A549 (cell line): ENCODE data around the gene MSH6.

DNA sequence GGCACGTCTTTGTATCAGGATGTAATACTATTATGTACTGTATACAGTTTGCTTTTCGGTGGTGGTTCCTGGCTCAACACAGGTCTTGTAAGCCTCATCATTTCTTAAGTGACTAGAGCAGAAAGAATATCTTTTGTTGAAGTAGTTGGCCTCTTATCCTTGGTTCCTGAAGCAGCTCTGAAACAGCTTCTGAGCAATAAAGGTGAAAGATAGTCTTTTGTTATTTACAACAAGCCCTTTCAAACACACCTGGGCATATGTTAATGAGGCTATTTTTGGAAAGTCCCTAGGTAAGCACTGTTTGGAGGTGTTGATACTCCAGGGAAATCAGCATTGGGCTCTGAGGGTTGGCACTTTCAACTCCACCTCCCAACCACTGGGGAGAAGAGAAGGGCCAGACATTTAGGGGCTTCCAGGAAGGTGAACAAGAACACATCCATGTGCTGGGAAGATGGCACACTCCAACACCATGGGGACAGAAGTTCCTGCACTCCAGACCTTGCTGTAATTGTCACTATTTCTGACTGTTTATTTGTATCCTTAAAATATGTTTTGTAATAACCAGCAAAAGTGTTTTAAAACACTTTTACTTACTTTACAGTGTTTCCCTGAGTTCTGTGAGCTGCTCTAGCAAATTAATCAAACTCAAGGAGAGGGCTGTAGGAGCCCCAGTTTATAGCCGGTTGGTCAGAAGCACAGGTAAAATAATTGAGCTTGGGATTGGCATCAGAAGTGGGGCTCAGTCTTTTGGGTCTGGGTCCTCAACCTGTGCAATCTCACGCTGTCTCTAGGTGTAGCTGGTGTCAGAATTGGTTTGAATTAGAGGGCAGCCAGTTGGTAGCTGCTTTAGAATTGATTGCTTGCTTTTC, 5.7 kb downstream of the SOCS5 start:
- PRO-cap: no peak
CAGE:
- cytosol, long polyA plus RNA: no peak
- long polyA plus RNA: no peak
- nucleus, long polyA plus RNA: no peak

DNA sequence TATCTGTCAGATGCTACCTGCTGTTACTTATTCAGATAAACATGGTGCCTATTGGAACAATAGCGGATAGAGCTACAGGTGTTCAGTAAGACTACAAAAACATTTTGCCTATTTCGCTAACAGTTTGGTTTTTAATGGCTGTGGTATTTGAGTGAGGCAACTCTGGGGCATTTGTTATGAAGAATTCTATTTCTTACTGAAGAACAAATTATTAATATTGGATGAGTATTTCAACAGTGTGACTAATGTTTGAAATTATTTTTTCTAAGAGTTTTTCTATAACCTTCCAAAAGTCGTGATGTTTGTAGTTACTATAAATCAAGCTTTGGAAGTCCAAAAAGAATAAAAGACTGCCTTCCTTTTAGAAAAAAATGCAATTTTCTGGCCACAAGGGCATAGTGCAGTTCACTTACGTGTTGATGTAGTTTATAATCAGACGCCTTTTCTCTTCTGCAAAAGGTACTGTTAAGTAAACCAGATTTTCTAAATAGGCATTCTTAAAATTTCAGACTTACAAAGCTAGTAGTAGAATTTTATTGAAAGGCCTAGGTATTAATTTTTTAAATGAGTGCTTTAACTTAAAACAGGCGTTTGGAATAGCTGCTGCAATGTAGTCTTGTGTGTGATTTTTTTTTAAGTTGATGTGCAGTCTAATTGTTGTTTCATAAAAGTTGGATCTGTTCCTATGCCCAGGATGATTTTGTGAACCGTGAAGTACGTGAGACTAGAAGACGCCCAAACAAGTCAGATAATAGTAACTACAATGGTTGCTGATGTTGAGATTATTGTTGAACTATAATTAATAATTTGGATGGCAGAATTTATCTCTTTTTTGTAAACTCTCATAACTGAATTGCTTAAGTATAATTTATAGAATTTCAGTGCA, 61.4 kb downstream of the SOCS5 start:
- PRO-cap: no peak
CAGE:
- cytosol, long polyA plus RNA: no peak
- long polyA plus RNA: no peak
- nucleus, long polyA plus RNA: no peak

GRCh38 chr2:46812101-46813322, 103.1 kb downstream of the MCFD2 start:
- PRO-cap: no peak
CAGE:
- cytosol, long polyA plus RNA: no peak
- long polyA plus RNA: no peak
- nucleus, long polyA plus RNA: no peak

DNA sequence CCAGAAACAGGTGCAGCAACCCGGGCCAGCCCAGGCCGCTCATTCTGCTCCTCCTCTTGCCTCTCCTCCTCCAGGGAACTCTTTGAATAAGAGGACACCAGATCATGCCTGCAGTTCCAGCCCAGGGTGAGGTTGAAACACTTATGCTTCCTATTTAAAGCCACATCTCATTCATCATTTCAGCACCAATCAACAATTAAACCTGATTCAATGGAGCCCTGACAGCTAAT, 97.6 kb downstream of the MCFD2 start:
- PRO-cap: no peak
CAGE:
- cytosol, long polyA plus RNA: no peak
- long polyA plus RNA: no peak
- nucleus, long polyA plus RNA: no peak

- PRO-cap: no peak
CAGE:
- cytosol, long polyA plus RNA: no peak
- long polyA plus RNA: no peak
- nucleus, long polyA plus RNA: no peak
Observed at GRCh38 chr2:46858435-46859316, 56.9 kb downstream of the MCFD2 start.

- PRO-cap: no peak
CAGE:
- cytosol, long polyA plus RNA: no peak
- long polyA plus RNA: no peak
- nucleus, long polyA plus RNA: no peak
Observed at GRCh38 chr2:46989884-46990545, 49.0 kb downstream of the TTC7A start.

DNA sequence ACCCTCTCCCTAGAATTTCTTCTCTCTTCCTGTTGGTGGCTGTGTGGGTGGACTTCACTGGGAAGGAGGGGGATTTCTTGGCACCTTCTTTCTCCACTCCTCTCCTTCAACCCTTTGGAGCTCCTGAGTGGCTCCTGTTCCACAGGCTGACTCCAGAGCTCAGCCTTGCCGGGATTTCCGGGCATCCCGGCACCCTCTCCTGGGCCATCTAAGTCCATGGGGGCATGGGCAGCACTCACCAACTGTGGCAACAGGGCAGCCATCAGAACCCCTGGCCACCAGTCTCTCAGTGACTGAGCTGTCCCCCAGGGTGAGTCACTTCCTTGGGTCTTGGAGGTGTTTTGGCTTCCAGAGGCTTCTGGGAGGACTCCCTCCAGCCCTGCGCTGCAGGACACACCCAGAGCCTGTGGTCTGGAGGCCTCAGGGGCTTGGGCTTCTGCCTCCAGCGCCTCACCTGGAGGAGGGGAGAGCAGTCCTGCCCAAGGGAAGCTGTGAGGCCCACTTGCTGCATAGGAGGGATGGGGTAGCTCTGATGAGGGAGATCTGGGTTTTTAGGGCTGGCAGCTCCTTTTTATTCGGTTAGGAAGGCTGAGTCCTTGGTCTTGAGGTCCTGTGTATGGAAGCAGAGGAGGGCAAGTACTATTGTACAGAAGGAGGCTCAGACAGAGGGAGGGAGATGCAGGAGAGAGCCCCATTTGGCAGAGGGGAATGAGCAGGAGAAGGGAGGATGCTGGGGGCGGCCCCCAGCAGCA, 63.1 kb downstream of the TTC7A start:
- PRO-cap: no peak
CAGE:
- cytosol, long polyA plus RNA: no peak
- long polyA plus RNA: no peak
- nucleus, long polyA plus RNA: no peak

DNA sequence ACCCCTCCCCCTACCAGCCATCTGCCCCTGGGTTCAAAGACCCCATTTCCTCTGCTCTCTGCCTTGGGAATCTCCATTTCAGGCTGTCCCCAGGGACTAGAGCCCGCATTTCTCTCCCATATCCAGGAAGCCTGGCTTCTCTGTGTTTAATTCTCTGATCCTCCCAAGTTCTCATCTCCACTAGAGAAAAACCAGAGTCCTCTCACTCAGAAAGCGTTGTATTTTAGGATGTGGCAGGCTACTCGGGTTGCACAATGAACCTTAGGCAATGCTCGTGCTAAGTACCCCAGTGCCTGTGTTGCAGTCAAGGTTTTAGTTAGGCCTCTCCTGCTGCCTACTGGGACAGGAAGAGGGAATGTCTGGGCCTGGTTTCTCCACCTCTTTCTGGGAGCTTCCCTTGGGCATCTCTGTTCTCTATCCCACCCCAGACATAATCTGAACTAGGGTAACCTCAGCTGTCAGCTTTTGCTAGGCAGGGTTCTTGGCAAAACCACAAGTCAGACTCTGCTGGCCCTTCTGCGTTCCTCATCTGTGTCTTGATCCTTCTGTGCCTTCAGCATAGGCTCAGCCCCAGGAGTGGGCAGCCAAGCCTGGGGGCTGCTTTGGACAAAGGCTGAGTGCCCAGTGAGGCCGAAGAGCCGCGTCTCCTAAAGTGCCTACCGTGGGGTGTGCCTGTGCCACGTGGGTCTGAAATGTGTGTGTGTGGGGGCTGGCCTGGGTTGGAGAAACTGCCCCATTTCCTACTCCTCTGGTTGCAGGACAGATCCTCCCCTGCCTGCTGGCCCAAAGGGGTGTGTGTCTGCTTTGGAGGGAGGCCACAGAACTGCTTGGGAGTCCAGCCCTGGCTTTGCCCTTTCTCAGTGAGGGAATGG, 96.8 kb downstream of the STPG4 start:
- PRO-cap: no peak
CAGE:
- cytosol, long polyA plus RNA: no peak
- long polyA plus RNA: no peak
- nucleus, long polyA plus RNA: no peak

DNA sequence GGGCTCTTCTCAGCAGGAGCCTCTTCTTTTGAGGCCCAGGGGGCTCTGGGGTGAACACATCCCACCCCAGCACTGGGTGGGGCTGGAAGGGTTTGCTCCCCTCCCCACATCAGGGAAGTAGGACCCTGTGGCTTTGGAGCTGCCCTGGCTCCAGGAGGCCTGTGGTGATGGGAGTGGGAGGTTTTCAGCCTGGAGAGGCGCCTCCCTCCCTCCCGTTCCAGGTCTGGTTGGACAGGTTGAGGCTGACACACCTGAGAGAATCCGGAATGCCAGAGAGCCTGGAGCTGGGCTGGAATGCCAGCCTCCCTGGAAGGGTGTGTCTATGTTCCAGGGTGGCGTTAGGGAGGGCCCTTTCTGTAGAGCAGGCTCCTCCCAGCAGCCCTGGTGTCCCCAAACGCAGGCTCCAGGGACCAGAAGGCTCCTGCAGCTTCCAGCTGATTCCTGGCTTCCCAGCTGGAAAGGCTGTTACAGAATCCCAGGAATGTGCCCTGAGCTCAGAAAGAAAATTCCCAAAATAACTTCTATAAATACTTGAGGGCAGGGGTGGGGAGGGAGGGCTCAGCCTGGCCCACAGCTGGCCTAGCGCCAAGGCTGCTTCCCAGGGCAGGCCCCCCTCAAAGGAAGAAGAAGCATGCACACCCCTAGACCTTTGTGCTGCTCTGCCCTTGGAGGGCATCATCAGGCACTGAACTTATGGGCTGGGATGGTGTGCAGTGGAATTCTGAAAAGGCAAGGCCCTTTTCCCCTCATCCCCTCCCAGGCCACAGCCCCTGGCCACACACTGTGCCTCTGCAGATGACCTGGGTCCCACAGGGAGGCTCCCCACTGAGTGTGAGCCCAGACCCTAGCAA, 85.4 kb downstream of the STPG4 start:
- PRO-cap: no peak
CAGE:
- cytosol, long polyA plus RNA: no peak
- long polyA plus RNA: no peak
- nucleus, long polyA plus RNA: no peak

DNA sequence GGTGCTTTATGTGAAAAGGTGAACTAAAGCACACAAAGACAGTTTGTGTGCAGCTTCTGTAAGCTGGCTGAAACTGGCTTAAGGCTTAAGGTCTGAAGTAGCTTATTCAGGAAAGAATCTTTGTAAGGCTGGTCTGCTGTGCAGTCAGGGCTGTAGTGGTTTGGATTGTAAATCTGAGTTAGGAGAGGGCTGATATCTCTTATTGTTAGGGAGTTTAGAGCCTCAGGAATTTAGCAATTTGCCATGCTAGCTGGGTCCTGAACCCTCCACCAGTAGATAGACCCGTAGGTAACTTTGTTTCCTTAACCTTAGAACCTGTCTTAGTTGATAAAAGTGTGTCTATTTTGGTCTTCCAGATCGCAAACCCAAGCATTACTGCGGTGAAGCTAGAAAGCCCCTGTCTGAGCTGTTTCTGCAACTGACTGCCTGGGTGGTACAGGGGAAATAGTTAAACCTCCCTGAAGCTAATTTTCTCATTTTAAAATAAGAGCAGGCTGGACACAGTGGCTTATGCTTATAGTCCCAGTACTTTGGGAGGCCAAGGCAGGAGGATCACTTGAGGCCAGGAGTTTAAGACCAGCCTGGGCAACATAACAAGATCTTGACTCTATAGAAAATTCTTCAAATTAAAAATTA, 67.9 kb upstream of the EPCAM start:
- PRO-cap: no peak
CAGE:
- cytosol, long polyA plus RNA: no peak
- long polyA plus RNA: no peak
- nucleus, long polyA plus RNA: no peak

DNA sequence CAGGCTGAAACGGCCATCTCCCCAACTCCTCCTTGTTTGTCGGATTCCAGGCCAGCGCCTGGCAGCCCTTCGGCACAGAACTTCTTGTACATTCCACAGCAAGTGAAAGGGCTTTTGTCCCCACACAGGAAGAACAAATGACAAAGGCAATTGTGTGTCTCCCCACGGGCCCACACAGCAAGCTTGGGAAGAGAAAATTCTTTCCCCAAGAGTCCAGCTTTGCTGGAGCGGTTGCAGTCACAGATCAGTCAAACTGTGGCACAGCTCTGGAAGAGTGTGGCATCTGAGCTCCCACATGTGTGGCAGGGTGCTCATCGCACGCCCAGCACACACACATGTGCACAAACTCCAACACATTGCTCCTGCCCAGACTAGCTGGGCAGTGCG, 58.0 kb upstream of the EPCAM start:
- PRO-cap: no peak
CAGE:
- cytosol, long polyA plus RNA: no peak
- long polyA plus RNA: no peak
- nucleus, long polyA plus RNA: no peak

DNA sequence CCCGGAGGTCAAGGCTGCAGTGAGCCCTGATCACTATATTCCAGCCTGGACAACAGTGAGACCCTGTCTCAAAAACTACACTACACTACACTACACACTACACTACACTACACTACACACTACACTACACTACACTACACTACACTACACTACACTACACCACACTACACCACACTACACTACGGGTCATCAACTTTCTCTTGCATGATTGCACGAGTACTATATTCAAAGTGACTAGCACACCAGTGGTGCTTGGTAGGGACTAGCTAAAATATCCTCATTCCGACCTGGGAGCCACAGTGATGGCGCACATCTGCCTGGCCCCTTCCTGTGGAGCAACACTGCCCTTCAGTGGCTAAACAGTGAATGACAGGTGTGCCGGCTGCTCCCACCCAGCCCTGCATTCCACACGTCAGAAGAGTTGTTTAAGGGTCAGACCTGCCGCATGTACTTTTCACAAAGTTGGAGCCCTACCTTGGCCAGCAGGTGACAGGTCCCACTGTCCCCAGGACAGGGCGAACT, 46.1 kb upstream of the EPCAM start:
- PRO-cap: no peak
CAGE:
- cytosol, long polyA plus RNA: no peak
- long polyA plus RNA: no peak
- nucleus, long polyA plus RNA: no peak

- PRO-cap: no peak
CAGE:
- cytosol, long polyA plus RNA: no peak
- long polyA plus RNA: no peak
- nucleus, long polyA plus RNA: no peak
Observed at GRCh38 chr2:47334150-47334805, 34.8 kb upstream of the EPCAM start.

DNA sequence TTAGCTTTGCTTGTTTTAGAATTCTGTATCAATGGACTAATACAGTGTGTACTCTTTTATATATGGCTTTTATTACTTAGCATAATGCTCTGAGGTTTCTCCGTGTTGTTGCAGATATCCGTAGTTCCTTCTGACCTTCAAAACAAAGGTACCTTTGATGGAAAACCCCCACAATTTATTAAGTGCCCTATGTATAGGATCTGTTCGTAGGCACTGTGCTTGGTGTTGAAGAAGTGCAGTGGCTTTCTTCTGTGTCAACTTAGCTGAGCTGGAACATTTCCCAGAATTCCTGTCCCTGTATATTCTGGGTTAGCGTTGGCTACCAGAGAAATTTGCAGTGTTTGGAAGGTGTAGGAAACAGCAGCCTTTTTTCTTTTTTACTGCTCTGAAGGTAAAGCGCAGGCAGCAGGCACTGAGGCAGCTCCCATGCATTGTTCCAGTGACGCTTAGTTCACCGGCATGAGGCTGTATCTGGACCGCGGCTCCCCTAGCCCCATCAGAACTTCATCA, 22.4 kb upstream of the EPCAM start:
- PRO-cap: no peak
CAGE:
- cytosol, long polyA plus RNA: no peak
- long polyA plus RNA: no peak
- nucleus, long polyA plus RNA: no peak

DNA sequence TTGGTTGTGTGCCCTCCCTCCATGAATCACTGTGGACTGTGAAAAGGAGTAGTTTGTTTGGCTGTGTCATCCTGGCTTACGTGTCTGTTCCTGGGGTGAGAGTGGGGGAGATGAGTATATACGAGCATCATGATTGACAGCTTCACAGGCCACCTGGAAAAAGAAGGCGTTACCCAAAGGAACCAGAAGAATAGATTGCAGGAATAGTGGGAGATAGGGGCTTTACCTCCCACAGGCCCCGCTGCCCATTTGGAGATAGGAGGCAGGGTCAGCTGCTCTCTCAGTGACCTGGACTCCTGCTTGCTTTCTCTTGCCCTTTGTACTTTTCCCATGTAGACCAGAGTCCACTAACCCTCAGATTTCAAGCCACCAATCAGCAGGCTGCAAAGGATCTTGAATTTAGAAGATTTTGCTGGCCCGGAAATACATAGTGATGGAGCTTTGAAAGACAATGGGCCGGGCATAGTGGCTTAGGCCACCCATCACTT, 58.1 kb upstream of the MSH6 start:
- PRO-cap: no peak
CAGE:
- cytosol, long polyA plus RNA: no peak
- long polyA plus RNA: no peak
- nucleus, long polyA plus RNA: no peak

DNA sequence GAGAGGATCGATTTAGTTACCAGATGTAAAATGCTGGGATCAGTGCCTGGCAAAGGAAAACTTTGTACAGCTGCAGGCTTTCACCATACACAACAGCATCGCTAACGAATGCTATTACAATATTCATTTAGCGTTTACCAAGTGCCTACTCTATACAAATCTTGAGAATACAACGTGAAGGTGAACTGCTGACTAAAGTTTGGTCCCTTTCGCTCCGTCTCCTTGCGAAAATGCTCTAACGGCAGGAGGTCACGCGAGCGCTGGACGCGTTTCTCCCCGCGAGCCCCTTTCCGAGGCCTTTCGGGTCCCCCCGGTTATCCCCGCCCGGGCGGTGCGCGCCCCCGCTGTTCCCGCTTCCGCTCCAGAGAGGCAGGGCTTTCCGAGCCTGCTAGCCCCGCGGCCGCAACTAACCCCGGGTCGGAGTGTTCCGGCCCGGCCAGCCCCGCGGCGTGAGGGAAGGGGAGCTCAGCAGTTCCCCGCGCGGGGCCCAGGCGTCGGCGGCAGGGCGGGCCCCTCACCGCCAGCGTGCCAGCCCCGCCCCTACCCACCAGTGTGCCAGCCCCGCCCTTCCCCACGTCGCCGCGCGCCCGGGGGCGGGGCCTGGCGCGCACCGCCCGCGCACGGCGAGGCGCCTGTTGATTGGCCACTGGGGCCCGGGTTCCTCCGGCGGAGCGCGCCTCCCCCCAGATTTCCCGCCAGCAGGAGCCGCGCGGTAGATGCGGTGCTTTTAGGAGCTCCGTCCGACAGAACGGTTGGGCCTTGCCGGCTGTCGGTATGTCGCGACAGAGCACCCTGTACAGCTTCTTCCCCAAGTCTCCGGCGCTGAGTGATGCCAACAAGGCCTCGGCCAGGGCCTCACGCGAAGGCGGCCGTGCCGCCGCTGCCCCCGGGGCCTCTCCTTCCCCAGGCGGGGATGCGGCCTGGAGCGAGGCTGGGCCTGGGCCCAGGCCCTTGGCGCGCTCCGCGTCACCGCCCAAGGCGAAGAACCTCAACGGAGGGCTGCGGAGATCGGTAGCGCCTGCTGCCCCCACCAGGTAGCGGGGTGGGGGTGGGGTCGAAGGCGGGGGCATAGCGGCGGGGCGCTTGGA, at the start of gene MSH6:
MSH6 (plus strand) TSS at position 686 of the 1,088 bp plus-strand sequence.
- PRO-cap: bidirectional peak, plus-strand start at position 724 of the sequence, minus-strand start at position 408 of the sequence
CAGE:
- cytosol, long polyA plus RNA: start-site peak on the plus strand centred at position 681 of the sequence, 87 bp wide, 384 and 301 reads in 2 replicates
- long polyA plus RNA: start-site peak on the plus strand centred at position 722 of the sequence, 50 bp wide, 414 and 47 reads in 2 replicates
- nucleus, long polyA plus RNA: start-site peak on the plus strand centred at position 695 of the sequence, 71 bp wide, 367 and 969 reads in 2 replicates

GRCh38 chr2:47800246-47801571, 17.8 kb downstream of the MSH6 start:
- PRO-cap: no peak
CAGE:
- cytosol, long polyA plus RNA: no peak
- long polyA plus RNA: no peak
- nucleus, long polyA plus RNA: no peak

DNA sequence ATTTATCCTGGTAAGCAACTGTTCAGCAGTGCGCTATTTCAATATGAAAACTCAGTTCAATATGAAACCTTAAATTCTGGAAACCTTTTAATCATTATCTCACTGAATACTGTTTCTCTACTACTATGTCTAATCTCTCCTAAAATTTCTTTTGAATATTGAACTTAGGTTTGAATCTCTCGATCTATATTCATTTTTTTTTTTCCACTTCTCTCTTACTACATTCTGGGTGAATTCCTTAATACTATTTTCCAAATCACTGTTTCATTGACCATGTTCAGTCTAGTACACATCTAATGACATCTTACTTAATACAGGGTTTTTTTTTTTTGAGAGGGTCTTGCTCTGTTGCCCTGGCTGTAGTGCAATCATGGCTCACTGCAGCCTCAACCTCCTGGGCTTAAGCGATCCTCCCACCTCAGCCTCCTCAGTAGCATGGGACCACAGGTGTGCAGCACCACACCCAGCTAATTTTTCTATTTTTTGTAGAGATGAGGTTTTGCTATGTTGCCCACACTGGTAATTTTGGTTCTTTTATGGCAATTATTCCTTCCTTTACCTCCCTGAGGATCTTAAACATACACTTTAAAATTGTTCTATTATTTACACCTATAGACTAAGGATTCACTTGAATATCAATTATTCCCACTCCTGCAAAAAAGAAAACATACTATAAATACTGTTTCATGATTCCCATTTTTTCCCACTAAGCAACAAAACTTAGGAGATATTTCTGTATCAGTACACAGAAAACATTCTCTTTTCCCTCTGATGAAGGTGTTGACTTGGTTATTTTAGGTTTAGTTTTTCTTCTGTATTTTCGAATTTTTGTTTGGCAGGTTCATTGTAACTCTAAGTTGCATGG, 29.3 kb downstream of the FBXO11 start:
- PRO-cap: no peak
CAGE:
- cytosol, long polyA plus RNA: no peak
- long polyA plus RNA: no peak
- nucleus, long polyA plus RNA: no peak

GRCh38 chr2:48248558-48248974, 65.9 kb upstream of the FOXN2 start:
- PRO-cap: no peak
CAGE:
- cytosol, long polyA plus RNA: no peak
- long polyA plus RNA: no peak
- nucleus, long polyA plus RNA: no peak

DNA sequence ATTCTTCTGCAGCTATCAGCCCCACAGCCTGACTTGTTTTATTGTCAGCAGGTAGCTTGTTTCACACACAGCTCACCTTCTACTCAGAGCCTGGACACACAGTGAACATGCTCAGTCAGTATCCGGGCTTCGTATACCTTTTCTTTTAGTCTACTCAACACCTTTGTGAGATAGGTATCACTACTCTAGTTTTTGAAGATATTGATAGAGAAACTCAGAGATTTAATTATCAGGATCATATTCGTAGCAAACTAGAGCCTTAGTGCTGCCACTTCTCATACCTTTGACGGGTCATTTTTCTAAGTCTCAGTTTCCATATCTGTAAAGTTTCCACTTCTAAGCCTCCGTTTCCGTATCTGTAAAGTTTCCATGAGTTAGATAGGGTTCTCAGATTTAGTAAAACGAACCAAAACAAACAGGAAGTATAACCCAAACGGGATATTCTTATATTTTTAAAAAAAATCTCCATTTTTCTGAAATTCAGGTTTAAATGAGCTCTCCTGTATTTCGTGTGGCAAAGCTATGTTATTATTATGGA, 1.0 kb upstream of the FOXN2 start:
- PRO-cap: no peak
CAGE:
- cytosol, long polyA plus RNA: no peak
- long polyA plus RNA: no peak
- nucleus, long polyA plus RNA: no peak